LHCN-M2 (cell line): ENCODE measurements around a stretch of chr6.

DNA sequence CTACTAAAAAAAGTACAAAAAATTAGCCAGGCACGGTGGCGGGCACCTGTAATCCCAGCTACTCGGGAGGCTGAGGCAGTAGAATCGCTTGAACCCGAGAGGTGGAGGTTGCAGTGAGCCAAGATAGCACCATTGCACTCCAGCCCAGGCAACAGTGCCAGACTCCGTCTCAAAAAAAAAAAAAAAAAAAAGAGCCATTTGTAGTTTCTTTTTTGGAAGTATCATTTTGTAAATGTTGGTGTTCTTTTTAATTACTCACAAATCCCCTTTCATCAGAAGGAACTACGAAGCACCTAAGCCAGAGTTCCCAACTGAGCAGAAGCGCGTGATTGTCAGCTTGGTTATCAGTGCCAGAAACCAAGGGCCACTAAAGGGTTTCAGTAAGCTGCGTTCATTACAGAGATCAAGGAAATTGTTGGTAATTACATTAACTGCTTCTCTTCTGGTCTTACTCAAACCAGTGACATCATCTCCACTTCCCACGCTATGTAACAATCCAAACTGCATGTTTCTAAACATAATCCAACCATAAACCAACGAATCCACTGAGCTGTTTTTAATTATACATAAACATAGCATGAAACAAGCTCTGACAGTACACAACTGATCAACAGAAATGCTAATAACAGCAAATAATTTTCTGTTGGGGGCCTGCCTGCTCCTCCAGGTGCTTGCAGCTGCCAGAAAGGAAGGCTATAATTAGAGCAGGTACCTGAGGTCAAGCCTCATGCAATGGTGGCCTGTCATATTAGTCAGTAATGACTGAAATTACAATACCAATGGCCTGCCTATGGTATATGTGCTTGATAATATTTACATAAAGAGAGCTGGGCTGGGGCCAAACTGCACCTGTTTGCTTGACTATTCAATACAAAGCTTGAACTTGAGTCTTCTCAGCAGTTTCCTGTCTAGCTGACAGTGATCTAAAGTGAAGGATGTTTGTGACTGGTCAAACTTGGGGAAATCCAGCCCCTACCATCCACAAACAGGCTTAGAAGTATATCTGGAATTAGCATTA lies 40.2 kb downstream of the ILRUN start:
- RAMPAGE, long total RNA = no peak

- RAMPAGE, long total RNA = no peak
These were observed 28.9 kb downstream of the ILRUN start for GRCh38 chr6:34667593-34668061.

DNA sequence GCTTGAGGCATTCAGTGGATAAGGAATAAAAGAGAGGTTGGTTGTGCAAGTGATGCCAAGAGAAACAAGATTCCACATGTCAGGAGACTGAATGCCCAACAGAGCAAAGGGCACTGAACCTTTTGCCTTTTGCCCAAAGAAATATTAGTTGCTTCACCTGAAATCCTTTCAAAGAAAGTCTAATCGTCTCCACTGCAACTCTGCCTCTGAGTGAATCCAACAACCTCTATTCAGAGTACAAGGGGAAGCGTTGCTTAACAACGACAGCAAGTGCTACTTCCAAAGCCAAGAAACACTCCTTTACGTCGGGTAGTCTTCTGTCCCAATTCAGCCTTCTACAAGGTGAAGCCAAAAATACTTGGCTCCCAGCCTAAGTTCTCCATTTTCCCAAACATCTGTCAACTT lies 1.4 kb downstream of the ILRUN start:
- RAMPAGE, long total RNA = no peak

- RAMPAGE, long total RNA = no peak
These were observed 12.7 kb upstream of the ILRUN start for GRCh38 chr6:34709191-34709838.

DNA sequence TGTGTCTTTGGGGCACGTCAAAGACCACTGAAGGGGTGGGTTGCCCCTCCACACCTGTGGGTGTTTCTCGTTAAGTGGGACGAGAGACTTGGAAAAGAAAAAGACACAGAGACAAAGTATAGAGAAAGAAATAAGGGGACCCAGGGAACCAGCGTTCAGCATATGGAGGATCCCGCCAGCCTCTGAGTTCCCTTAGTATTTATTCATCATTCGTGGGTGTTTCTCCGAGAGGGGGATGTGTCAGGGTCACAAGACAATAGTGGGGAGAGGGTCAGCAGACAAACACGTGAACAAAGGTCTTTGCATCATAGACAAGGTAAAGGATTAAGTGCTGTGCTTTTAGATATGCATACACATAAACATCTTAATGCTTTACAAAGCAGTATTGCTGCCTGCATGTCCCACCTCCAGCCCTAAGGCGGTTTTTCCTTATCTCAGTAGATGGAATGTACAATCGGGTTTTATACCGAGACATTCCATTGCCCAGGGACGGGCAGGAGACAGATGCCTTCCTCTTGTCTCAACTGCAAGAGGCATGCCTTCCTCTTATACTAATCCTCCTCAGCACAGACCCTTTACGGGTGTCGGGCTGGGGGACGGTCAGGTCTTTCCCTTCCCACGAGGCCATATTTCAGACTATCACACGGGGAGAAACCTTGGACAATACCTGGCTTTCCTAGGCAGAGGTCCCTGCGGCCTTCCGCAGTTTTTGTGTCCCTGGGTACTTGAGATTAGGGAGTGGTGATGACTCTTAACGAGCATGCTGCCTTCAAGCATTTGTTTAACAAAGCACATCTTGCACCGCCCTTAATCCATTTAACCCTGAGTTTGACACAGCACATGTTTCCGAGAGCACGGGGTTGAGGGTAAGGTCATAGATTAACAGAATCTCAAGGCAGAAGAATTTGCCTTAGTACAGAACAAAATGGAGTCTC lies 23.1 kb upstream of the ILRUN start:
- RAMPAGE, long total RNA = no peak

DNA sequence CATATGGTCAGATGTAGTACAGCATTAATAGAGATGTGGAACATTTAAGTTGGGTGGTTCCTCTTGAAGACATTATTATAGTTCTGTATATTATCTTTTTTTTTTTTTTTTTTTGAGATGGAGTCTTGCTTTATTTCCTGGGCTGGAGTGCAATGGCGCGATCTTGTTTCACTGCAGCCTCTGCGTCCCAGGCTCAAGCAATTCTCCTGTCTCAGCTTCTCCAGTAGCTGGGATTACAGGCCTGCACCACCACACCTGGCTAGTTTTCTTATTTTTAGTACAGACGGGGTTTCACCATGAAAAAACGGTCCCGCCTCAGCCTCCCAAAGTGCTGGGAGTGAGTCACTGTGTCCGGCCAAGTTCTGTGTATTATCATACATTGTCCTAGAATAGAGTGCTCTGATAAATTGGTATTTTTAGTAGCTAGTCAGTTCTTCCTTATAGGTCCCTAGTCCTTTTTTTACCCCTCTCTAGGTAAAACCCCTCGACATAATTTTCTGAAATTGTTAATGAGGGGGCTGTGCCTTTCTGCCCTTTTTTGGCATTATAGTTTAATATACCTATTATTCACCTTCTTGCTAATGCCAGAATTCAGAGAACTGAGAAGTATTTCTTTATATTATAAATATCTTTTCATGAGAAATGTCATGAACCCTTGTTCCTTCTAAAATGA lies 2.8 kb downstream of the SNRPC start:
- RAMPAGE, long total RNA = no peak

GRCh38 chr6:35009702-35010351 lies 120.8 kb downstream of the ANKS1A start:
- RAMPAGE, long total RNA = no peak

- RAMPAGE, long total RNA = no peak
These were observed 96.1 kb downstream of the TCP11 start for GRCh38 chr6:35044794-35045701.

GRCh38 chr6:35165552-35166333 lies 24.6 kb upstream of the TCP11 start:
- RAMPAGE, long total RNA = no peak

DNA sequence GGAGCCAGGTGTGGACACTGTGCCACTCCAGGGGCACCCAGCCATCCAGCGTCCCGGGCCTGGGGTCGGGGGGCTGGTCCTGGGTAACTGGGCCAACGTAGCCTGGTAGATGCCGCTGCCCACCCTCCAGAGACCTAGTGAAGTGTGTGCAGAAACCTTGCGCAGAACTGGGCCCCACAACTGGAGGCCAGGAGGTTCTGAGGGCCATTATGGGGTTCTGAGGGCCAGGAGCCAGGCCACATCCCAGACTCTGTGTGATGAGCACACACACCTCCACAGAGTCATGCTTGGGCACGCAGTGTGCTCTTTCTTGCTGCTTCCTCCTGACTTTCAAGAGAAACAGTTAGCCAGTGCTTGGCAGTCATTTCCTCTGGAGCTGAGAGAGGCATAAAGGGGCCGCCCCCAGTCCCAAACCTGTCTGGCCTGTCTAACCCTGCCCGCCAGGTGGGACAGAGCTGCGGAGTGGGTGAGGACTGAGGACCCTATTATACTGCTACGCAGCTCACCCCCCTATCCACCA lies 457 bp downstream of the DEF6 start:
- RAMPAGE, long total RNA = no peak

GRCh38 chr6:35300791-35301312 lies 3.2 kb downstream of the DEF6 start:
- RAMPAGE, long total RNA = no peak

DNA sequence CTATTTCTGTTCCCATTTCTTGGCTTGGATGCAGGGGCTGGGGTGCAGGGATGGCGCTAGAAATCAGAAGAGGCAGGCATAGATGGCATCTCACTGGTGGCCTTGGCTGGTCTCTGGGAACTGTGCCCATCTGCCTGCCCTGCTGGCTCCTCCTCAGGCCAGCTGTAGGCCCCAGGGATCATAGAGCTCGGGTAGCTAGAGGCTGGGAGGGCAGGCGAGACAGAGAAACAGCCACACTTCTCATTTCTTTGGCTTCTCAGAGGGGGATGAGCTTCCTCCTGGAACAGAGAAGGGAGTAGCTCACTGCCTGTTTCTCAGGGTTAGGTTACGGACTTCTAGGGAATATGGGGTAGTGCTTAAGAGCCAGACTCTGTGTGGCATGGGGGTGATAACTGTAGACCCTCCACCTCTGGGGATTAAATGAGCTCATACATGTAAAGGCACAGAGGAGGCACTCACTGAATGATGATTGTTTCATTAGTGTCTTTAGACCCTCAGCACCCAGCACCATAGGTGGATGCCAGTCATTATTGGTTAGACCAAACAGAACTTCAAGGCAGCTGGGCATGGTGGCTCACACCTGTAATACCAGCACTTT lies 18.5 kb downstream of the PPARD start:
- RAMPAGE, long total RNA = no peak

GRCh38 chr6:35394076-35394408 lies 51.7 kb downstream of the PPARD start:
- RAMPAGE, long total RNA = no peak

DNA sequence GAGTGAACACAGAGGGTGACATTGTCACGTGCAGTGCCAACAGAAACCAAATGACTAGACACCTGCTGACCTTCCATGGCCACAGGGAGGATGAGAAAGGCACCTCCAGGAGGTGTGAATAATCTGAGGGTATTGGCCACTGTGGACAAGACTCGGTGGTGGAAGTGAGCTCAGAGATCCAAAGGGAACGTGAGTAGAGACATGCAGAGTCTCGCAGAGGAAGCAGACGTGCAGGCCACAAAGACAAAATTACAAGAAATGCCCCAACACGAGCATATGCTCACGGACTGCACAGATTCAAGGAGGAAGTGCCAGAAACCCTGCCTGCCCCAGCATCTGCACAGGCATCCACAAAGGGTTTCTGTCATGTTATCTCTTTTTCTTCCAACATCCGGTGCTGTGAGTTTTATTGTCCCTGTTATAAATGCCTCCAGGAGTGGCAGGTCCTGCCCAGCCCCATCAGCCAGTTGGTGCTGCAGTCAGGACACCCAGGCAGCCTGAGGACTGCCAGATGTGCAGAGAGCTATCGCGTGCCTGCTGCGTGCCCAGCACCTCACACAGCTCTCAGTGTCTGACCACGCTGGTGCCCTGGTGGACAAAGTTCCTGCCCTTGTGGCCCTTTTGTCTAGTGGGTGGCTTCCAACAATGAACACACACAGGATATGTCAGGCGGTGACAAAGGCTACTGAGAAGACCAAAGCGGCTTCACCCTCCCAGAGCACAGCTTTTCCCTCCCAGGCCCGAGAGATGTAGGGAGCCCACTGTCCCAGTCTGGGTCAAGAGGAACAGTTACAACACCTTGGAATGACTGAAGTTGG lies 34.0 kb upstream of the FANCE start:
- RAMPAGE, long total RNA = no peak

DNA sequence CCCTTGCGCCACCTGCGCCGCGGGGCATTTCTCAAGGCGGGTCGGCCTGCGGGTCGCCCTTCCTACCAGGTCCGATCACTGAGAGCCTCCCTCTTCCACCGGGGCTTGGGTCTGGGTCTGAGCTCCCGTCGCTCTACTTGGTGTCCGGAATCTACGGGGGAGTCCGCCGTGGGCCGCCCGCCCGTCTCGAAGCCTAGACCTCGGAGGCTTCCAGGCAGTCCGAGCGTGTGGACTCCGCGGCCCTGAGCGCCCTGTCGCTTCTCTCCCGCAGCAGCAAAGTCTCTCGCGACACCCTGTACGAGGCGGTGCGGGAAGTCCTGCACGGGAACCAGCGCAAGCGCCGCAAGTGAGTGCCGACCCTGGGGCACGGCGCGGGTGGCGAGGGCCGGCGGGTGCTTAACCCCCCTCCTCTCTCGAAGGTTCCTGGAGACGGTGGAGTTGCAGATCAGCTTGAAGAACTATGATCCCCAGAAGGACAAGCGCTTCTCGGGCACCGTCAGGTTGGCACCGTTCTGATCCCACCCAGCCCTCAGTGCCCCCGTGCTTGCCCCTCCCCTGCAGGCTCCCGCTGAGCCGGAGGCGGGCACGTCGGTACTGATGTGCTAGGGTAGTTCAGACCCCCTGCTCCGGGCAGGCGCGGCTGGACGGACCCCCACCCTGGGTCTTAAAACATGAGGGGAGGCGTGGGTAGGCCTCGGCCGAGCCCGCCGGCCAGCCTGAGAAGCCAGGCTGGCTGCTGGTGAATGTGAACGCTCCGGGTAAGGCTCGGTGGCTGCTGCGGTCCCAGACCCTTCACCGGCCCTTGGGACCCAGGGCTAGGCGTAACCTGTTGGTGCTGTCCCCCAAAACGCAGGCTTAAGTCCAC lies 559 bp downstream of the RPL10A start:
- RAMPAGE, long total RNA = no peak

DNA sequence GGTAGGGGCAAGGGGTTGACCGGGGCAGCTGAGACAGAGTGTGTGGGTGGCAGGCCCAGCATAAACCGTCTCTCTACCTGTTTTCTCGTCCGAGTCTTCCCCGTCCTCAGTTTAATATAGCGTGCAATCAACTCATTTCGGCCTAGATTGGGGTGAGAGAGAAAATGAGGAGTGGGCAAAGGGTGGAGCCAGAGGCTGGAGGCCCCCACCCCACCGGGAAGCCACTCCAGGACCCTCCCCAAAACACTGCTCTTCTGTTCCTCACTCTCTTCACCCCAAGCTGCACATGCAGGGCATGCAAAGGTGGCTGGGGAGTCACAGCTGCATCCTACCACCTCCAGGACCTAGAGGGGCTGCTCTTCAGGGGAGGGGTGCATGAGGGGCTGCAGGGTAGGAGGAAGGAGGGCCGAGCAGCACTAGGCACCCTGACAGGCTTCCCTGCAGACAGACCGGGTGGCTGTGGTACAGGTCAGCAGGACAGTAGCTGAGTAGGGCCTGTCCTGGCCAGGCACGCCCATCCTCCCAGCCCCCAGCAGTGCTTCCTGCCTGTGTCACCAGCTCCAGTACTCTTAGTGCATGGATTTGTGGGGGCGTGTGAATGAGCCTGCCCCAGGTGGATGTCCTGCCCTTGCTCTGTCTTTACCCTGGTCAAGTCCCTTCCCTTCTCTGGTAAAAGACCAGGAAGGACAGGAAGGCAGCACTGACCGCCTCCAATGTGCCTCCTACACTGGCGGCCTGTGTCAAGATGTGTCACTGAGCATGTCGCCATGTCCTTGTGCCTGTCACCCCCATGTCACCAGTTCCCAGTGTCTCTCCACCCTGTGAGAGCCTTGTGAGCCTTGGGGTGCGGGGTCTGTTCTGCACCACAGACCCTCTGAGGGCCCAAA lies 12.2 kb downstream of the TEAD3 start:
- RAMPAGE, long total RNA = no peak

DNA sequence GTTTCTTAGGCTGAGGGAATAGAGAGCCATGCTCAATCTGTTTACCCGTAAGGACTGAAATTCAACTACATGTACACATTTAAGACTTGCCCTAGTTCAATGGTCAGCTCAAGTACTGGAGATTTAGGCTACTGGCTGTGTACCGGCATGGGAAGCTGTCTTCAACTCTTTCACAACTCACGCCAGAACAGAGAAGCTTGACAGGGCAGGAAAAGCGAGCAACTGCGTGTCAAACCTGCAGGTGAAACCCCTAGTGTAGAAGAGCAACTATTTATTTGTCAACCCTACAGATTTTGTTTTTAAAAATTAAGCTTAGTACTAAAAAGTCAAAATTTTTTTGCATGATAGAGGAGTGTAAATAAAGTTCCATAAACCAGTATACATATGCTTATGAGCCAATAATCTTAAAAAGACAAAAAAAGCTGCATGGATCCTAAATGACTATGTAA lies 61.7 kb upstream of the TULP1 start:
- RAMPAGE, long total RNA = no peak

- RAMPAGE, long total RNA = no peak
These were observed 69.8 kb upstream of the TULP1 start for GRCh38 chr6:35582297-35583150.

DNA sequence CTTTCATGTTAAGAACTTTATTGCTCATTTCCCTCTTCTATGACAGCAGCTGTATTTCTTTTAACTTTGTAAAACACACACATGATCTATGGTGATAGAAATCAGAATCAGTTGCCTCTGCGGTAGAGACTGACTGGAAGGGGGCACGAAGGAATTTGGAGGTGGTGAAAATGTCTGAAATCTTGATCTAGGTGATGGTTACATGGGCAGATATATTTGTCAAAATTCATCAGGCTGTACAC lies 17.7 kb upstream of the ARMC12 start:
- RAMPAGE, long total RNA = no peak

DNA sequence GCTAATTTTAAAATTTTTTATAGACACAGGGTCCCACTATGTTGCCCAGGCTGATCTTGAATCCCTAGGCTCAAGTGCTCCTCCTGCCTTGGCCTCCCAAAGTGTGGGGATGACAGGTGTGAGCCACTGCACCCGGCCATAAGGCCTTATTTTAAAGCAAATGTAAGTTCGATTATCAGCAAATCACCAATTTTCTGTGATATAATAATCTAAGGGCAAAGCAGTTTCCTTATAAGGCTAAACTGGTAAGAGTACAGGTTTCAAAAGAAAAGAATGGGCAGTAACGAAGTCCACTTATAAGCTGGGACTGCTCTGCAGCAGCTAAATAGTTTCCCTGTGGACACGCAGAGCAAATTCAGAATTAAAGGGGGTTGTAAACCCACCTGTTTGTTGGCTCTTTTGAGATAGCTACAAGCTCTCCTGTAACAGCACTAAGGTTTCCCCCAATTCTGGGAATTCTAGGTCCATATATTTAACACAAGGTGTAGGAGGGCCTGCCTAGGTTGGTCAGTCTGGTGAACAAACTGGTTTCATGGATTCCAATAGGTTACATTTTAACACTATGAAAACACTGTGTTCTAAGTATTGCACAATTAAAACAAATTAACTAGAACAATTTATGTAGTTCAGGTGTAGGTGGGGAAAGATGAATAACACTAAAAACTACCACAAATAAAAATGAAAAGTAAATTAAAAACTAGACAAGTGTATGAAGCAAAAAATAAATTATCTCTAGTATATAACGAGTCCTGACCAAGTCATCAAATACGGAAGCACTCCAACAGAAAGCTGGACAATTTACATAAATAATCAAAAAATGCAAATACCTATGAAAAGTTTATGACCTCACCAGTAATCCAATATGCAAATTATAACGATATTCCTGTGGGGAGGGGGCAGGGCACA lies 26.4 kb downstream of the LHFPL5 start:
- RAMPAGE, long total RNA = no peak